Sciatic nerve (tissue), 1 donor: ENCODE results near the gene IKZF1.

DNA sequence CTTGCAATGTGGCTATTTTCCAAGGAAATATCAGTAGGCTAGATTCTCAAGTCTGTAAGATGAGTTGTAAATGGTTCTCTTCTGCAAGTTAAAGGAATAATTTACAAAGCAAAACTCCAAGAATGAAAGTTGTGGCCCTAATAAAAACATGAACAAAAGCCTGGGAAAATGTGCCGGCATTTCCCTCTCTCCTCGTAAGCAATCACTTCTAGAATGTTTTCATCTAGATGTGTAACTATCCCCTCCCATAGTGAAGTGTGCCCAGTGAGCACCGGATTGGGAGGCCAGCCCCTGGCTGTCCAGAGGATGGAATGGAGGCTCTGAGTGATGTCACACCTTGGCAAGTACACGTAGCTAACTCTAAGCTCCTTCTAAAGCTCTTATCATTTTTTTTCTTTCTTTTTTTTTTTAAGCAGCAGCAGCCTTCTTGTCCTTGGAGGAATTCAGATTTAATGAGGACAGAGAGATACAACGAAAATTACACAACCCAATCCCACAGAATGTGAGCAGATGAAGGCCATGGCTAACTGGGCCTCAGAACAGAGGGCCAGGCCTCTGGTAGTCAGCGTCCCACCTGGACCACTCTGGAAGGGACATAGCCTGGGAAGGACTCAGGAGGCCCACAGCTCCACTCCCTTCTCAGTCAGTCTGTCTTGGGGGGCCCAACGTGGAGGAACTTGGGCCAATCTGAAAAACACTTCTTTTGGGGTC lies 11.3 kb downstream of the TNS3 start:
- PRO-cap, result bidirectional peak, plus-strand start at position 517 of the sequence, minus-strand start at position 204 of the sequence

DNA sequence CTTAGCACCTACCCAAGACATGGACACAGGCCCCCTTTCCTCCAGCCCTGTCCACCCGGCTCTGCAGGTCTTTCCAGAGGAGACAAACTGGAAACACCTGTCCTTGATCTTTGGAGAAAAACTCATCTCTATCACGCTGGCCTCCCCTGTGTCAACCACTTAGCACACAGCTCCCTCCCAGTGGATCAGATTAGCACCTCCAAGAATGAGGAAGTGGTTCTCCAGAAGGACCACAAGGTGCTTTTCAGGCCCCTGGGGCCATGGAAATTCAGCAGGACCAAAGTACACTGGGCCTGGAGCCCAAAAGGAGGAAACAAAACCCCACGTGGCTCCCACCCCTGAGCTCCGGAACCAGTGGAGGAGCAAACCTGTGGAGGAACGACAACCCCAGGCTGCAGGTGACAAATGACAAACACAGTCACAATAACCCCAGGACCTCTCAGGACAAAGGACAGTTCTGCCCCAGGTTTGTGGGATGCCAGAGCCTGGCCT lies 5.9 kb downstream of the TNS3 start:
- PRO-cap, result no peak

DNA sequence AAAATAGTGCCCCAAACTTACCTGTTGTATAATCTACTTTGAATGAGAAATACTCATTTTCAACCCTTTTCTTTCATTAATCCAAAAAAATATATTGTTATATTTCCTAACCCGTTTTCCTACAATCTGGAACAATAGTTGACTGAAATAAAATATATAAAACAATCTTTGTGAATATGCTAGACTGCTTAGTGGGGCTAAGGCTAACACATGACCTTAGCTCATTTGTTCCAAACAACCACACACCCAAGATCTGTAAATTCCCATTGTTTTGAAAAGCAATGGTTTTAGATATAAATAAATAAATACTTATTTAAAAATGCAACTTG lies 7.5 kb downstream of the HUS1 start:
- PRO-cap, result no peak

- PRO-cap, result no peak
Observed at GRCh38 chr7:47973753-47974201, 5.6 kb downstream of the HUS1 start.

- PRO-cap, result no peak
Observed at GRCh38 chr7:50149300-50149680, 53.6 kb downstream of the SPATA48 start.

DNA sequence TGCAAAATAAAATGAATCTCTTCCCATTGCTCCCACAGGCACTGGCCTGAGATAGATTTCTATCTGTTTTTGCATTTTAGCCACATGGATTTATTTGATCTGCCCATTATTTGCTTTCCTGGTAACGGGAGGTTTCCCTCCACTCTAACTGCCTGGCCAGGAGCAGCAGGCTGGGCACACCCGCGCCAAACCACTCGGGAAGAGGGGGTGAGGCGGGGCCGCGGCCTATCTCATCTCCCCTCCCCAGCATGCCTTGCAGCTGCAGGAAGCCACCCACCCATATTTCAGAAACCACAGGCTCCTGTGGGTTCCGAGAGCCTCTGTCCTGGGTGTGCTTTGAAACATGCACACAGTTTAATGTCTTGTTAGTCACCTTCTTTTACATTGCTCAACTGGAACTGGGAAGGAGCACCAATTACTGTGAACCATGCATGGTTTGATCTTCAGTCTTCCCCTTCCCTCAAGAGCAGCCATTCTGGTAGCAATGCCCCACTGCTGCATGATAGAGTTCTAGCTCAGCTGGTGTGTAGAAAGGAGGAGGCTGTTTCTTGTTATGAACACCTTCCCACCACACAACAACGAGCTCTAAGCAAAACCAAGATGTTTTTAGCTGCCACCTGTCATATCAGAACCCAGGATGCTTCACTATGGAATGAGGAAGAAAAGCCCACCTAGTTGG lies 37.6 kb upstream of the IKZF1 start:
- PRO-cap, result no peak

DNA sequence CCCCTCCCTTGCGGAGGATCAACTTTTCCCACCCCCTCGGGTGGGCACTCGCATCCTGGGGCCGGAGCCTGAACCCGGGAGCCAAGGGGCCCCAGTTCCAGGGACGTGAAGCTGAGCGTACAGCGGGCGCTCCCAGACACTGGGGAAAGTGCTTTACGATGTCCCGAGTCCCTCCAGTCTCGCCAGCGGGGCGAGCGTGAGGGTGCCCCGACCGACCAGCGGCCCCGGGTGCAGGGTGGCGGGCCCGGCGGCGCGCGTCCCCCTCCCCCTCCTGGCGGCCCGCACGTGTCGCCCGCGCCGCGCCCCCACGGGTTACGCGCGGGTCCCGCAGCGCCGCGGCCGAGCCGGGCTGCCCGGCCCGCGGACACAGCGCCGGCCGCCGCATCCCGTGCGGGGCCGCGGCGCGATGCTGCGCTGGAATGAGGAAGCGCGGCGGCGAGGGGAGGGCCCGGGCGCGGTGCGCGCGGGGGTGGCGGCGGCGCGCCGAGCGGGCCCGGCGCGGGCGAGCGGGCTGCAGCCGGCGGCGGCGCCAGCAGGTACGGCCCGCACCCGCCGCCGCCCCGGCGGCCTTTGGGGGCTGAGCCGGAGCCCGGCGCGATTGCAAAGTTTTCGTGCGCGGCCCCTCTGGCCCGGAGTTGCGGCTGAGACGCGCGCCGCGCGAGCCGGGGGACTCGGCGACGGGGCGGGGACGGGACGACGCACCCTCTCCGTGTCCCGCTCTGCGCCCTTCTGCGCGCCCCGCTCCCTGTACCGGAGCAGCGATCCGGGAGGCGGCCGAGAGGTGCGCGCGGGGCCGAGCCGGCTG lies 735 bp upstream of the IKZF1 start:
- PRO-cap, result unidirectional peak, plus-strand start at position 176 of the sequence; bidirectional peak, plus-strand start at position 478 of the sequence, minus-strand start at position 395 of the sequence; bidirectional peak, plus-strand start at position 670 of the sequence, minus-strand start at position 572 of the sequence

- PRO-cap, result bidirectional peak, plus-strand start at chr7:50304798, minus-strand start at chr7:50304594; bidirectional peak, plus-strand start at chr7:50305101, minus-strand start at chr7:50305054
Observed at GRCh38 chr7:50304384-50305372, at the start of gene IKZF1. Gene IKZF1 (plus strand): TSS chr7:50304716.

DNA sequence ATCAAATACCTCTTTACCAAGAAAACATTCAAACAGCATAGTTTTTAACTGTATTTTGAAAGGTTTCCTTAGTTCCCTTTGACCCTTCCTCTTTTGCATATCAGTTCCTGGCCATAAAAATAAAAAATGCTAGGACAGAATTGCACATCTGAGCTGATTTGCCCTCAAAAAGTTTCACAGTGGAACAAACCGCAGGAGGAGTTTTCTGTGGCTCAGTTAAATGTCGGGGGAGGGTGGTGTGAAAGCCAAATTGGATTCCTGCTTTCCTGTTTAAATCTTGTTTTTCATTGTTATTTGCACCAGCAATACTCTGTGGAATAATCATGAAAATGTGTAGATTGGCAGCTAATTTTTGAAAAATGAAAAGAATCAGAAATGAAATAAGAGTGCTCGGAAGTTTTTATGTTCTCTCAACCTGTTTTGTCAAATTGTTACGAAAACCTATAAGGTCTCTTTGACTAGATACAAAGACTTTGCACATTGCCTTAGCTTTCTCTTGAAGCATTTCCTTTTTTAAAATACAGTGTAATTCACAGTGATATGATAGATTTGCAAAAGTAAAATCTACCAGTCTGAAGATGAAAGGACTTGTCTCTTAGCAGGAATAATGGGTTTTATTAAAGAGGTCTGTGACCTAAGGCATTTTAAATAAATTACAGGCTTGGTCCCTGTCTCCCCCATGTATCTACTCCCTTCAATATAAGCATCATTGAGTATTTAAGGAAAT lies 8.3 kb downstream of the IKZF1 start:
- PRO-cap, result no peak

GRCh38 chr7:50329849-50330598 lies 25.5 kb downstream of the IKZF1 start:
- PRO-cap, result no peak

DNA sequence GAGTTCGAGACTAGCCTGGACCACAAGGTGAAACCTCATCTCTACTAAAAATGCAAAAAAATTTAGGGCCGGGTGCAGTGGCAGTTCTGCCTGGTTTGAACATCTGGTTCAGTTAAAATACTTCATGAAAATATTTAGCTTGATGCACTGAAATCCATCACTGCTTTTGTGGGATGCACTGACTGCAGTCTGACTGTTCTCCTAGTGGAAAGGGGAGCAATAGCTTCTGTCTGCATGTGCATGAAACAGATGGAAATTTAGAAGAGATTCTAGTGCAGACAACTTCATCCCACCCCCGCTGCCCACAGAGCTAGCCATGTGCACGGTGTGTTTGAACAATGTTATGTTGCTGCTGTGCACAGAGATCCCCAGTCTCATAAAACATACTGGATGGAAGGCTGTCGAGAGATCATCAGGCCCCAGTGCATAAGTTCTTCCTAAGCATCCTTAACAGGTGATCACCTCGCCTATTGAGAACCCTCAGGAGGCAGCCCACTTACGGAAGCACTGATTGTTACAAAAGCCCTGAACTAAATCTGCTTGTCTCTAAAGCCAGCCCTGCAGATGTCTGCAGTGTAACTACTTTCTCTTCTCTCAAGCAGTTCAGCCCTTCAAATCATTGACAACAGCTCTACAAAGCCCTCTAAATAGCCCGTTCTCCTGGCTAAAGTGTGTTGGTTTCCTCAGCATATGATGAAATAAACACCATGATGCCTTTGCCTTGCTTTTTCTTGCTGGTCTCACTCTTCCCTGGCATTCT lies 41.5 kb downstream of the IKZF1 start:
- PRO-cap, result no peak

GRCh38 chr7:50621831-50622722 lies 56.9 kb upstream of the DDC start:
- PRO-cap, result no peak

- PRO-cap, result no peak
Observed at GRCh38 chr7:50656171-50656614, 91.0 kb upstream of the DDC start.

DNA sequence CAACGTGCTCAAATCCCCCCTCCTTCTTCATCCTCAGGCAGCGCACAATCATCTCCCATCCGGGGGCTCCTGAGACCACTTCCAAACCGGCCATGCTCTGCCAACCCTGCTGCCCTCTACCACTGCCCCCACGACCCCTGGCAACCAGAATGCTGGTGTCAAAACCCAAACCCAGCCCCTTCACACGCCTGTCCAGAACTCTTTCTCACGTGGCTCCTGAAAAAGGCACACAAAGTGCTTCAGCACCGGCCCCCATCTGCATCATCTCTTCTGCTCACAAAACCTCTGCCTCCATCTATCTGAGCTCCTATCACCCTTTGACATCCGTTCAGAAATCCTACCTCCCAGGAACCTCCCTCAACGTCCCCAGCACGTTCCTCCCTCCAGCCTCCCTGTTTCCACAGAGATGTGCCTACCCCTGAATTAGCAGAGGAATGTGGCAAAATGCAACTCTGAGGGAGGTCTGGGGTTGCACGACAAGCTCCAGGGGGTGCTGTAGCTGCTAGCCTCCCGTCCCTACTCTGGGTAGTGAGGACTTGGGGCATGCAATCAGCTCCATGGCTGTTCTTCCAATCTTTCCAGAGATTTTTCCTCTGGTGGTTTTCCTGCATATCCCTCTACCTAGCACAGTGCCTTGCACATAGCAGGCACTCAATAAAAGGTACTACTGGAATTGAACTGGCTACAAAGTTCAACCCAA lies 108.5 kb upstream of the DDC start:
- PRO-cap, result no peak

GRCh38 chr7:50683951-50684410 lies 98.7 kb downstream of the GRB10 start:
- PRO-cap, result no peak

DNA sequence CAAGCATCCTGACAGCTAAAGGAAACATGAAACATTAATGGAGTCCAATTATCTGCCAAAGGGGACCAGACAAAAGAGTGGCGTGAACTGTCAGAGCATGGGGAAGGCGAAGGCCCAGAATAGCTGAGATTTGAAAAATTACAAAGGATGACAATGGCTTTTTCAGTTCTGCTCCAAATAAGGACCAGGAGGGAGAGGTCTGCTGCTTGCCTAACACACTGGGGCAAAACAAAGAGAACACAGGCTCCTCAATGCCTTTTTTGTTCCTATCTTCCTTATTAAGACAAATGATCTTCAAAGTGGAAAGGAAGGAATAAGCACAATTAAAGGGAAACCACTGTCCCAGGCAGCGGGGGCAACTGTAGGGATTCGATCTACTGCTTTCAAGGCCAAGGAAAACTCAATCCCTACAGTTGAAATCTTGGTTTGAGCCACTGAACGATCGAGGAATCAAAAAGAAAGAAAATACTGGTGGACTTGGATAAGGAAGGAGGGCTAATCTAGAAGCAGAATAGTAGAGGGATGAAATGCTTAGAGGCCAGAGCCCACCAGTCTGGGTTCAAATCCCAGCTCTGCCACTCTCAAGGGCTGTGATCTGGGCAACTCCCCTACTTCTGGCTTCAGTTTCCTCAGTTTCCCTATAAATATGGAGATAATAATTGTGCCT lies 91.8 kb downstream of the GRB10 start:
- PRO-cap, result no peak

DNA sequence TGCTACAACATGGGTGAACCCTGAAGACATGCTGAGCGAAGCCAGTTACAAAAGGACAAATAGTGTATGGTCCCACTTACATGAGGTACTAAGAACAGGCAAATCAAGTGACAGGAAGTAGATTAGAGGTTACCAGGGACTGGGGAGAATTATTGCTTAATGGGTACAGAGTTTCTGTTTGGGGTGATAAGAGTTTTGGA lies 85.8 kb downstream of the GRB10 start:
- PRO-cap, result no peak

DNA sequence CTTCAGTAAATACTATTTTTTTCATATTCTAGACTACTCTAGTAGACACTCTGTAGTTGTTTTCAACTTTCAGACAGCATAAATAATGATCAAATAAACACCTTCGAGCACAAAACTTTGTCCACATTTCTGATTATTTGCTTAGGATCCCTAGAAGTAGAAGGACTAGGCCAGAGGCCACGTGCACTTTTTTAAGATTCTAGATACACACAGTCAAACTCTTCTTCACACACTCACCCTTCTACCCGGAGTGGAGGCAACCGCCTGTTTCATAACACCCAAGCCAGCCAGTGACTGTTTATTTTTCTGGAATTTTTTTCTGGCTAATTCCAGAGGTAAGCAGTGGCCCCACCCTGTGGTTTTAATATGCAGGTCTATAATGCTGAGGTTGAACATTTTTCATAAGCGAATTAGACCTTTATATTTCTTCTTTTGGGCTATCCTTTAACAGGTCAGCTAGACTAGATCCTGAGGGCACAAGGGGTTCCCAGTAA lies 76.4 kb downstream of the GRB10 start:
- PRO-cap, result no peak

- PRO-cap, result no peak
Observed at GRCh38 chr7:50739604-50740845, 42.7 kb downstream of the GRB10 start.

GRCh38 chr7:50763778-50764276 lies 18.9 kb downstream of the GRB10 start:
- PRO-cap, result no peak